Karpas-422 (cell line): Measurements from ENCODE around the gene MARVELD3.

DNA sequence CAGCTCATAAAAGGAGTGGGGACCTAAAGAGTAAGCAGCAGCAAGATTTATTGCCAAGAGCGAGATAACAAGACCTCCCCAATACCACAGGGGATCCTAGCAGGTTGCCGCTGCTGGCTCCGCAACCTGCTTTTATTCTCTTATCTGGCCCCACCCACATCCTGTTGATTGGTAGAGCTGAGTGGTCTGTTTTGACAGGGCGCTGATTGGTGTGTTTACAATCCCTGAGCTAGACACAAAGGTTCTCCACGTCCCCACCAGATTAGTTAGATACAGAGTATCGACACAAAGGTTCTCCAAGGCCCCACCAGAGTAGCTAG lies 4.2 kb upstream of the FCSK start:
- PRO-cap: no peak
- RAMPAGE, long total RNA: no peak

GRCh38 chr16:70589718-70590567 lies 56.4 kb upstream of the IL34 start:
- PRO-cap: no peak
- RAMPAGE, long total RNA: no peak

DNA sequence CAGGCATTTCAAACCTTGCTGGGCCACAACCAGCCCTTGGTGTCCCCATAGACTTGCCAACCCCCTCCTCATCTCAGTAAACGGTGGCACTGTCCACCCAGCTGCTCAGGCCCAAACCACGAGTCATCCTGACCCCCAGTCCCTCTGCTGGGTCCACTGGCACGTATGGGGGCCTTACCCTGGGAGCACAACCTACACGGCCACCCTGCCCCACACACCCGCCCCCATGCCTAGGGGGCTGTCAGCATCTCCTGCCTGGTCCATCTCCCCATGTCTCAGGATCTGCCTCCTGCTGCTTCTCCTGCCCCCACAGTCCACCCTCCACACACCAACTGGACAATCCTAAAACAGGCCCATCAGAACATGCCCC lies 15.5 kb upstream of the MTSS2 start:
- PRO-cap: no peak
- RAMPAGE, long total RNA: no peak

- PRO-cap: no peak
- RAMPAGE, long total RNA: no peak
These were observed 17.4 kb upstream of the MTSS2 start for GRCh38 chr16:70703023-70703976.

- PRO-cap: no peak
- RAMPAGE, long total RNA: no peak
These were observed 25.3 kb upstream of the MTSS2 start for GRCh38 chr16:70710678-70712054.

DNA sequence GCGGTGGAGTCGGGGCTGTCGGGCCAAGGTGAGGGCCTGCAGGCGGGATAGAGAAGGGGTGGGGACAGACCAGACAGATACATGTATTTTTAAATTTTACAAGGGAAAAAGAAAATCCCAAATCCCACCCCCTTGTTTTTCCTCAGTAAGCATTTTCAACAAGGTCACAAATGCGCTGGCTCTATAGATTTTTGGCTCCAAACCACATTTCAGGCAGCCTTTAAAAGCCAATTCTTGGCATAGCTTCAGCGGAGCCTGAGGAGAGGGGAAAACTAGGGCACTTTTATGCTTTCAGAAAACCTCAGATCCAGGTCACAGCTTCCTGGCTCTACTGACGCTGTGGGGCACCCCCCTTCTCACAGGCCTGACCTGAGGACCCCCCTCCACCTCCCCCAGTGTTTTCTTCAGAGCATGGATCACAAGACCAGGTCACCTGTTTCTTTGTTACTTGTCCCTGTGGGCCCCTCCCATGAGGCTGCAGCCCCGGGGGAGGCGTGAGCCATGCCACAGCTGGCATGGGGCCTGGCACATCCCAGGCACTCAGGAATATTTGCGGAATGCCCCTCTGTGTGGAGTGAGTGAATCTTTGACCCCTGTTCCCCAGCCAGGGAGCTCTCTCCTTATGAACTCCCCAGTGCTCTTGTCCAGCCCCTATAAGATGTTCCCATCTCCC lies 30.0 kb upstream of the MTSS2 start:
- PRO-cap: no peak
- RAMPAGE, long total RNA: no peak

- PRO-cap: no peak
- RAMPAGE, long total RNA: no peak
These were observed 38.3 kb upstream of the MTSS2 start for GRCh38 chr16:70724147-70724619.

- PRO-cap: no peak
- RAMPAGE, long total RNA: no peak
These were observed 26.2 kb downstream of the TLE7 start for GRCh38 chr16:71415620-71416090.

- PRO-cap: no peak
- RAMPAGE, long total RNA: no peak
These were observed 330 bp downstream of the TLE7 start for GRCh38 chr16:71441505-71441942.

GRCh38 chr16:71483772-71485087 lies 4.9 kb downstream of the ZNF19 start:
- PRO-cap: unidirectional peak, plus-strand start at chr16:71484312; unidirectional peak, plus-strand start at chr16:71484396
- RAMPAGE, long total RNA: start-site peak on the minus strand at chr16:71484569-71484641, 33 and 12 reads in 2 replicates

GRCh38 chr16:71581420-71582180 lies 4.7 kb upstream of the TAT start:
- PRO-cap: no peak
- RAMPAGE, long total RNA: no peak

DNA sequence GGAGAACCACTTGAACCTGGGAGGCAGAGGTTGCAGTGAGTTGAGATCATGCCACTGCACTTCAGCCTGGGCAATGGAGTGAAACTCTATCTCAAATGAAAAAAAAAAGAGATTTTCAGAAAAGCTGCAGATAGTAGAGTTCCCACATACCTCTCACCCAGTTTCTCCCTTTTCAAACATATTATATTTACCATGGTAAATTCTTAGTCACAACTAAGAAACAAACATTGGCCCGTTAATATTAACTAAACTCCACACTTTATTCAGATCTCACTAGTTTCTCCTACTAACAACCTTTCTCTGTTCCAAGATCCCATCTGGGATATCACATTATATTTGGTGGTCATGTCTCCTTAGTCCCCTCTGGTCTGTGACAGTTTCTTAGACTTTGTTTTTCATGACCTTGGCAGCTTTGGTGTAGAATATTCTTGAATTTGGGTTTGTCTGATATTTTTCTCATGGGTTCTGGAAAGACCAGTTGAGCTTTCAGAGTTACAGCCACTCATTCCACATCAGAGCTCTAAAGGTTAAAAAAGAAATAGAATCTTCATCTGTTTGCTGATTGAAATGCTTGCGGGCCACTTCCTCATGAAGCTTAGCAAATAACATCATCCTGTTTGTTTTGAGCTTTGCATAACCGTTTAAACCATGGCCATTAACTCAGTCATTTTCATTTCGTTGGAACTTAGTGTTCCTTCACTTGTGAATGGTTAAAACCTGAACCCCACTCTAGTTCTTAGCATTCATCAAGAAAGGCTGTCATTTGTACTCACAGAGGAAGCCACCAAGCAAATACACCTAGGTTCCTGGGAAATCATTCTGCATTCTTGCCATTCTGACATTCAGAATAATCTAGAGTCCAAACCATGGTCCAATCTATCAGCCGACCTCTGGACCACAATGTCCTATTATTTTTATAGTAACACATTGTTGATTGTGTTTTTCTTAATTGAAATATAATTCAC lies 8.2 kb upstream of the TAT start:
- PRO-cap: no peak
- RAMPAGE, long total RNA: no peak

- PRO-cap: no peak
- RAMPAGE, long total RNA: no peak
These were observed 23.9 kb upstream of the TAT start for GRCh38 chr16:71600599-71601424.

DNA sequence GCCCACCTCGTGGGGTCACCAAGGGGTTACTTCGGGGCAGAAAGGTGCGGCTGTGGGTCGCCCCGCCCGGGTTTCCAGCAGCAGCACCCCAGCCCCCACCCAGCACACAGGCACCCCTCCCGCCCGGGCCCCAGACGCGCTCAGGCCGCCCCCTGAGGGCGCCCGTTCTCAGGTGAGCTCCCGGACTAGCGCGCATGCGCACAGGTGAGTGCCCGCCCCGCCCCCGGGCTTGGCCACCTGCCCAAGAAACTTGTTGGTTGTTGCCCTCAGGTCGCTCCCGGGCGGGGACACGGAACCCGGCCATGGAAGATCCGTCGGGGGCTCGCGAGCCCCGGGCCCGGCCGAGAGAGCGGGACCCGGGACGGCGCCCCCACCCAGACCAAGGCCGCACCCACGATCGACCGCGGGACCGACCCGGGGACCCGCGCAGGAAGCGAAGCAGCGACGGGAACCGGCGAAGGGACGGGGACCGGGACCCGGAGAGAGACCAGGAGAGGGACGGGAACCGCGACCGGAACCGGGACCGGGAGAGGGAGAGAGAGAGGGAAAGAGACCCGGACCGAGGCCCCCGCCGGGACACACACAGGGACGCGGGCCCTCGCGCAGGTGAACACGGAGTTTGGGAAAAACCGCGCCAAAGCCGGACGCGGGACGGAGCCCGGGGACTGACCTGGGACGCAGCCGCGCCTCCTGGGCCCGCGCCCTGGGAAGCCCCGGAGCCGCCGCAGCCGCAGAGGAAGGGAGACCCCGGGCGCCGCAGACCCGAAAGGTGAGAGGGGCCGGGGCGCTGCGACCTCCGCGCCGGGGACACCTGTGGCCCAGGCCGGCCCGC lies at the start of gene MARVELD3:
Gene MARVELD3, plus strand, starts transcription at position 257 of the 832 bp plus-strand sequence.
- PRO-cap: no peak
- RAMPAGE, long total RNA: no peak

DNA sequence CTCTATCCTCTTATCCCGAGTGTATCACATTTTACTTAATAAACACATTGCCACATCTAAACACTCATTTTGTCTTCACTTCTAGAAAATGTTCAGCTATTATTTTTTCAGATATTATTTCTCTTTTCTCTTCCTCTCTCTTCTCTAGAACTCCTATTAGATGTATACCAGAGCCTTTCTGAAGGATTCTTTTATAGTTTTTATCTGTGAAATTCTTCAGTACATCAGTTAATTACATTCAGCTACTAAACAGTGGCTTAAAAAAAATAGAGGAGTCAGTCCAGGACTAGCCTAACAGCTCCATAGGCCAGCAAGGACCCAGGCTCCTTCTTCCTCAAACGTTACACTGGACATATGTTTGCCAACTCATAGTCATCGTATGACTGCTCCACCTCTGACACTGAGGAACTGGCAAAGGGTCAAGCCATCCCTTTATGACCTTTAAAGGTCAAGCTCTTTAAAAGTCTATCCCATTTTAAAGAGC lies 36.8 kb downstream of the PHLPP2 start:
- PRO-cap: no peak
- RAMPAGE, long total RNA: no peak

- PRO-cap: bidirectional peak, plus-strand start at chr16:71723321, minus-strand start at chr16:71723227
- RAMPAGE, long total RNA: no peak
These were observed 1.7 kb downstream of the PHLPP2 start for GRCh38 chr16:71722565-71723416.

- PRO-cap: no peak
- RAMPAGE, long total RNA: no peak
These were observed 22.0 kb upstream of the PHLPP2 start for GRCh38 chr16:71746513-71746930.

DNA sequence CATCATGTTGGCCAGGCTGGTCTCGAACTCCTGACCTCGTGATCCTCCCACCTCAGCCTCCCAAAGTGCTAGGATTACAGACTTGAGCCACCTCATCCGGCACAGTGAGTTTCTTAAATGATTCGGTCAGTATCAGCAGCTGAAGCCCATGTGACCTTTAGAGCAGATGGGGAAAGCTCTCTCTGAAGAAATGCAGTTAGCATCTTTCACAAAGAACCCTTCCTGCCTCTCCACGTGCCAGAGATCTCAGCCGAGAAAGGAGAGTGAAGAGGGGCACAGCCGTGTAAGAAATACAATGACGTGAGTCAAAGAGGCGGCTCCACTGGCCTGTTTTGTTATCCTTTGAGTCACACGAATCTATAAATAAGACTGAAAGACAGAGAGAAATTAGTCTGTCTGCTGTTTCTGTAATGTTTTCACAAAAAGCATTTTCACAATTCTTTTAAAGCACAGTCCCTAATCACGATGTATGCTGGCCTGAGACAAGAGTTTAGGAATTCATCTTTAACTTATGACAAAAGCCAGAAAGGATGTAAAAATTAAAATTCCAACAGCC lies 8.0 kb upstream of the AP1G1 start:
- PRO-cap: unidirectional peak, plus-strand start at position 390 of the sequence
- RAMPAGE, long total RNA: no peak

- PRO-cap: no peak
- RAMPAGE, long total RNA: no peak
These were observed 18.9 kb downstream of the ZNF821 start for GRCh38 chr16:71865049-71865569.

DNA sequence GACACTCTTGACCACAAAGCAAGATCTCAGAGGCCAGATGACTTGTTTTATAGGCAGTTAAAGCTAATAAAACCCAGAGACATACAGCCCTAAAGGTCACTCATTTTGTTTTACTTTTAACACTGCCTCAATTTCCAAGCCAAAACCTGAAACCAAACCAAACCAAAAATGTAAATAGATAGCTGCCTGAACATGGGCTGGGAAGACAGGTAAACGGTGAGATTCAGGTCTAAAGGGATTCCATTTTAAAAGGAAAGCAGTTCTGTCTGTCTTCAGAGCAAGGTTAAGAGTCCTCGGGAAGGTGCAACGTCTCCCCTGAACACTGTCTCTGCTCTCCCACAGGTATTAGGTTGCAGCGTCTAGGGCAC lies 1.2 kb downstream of the ZNF821 start:
- PRO-cap: no peak
- RAMPAGE, long total RNA: no peak